Peritoneum (tissue), 1 donor: Measurements from ENCODE around the gene EXOC1L.

DNA sequence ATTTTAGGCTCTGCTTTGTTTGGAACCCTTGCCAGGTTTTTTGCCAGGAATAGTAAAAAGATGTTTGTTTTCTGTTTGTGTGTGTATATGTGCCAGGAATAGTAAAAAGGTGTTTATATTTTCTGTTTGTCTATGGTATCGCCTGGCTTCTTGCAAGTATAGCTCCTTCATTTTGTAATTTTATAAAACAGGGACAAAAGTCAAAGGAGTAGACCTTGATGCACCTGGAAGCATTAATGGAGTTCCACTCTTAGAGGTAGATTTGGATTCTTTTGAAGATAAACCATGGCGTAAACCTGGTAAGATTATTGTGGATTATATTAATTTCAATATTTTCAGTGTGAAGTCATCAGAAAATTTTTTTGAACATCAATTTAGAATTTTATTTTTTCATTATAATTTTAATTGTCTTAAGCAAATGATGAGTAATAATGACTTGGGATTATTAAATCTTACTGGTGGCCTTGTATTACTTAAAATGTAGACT, 12.9 kb downstream of the FIP1L1 start:
- PRO-cap: no peak

DNA sequence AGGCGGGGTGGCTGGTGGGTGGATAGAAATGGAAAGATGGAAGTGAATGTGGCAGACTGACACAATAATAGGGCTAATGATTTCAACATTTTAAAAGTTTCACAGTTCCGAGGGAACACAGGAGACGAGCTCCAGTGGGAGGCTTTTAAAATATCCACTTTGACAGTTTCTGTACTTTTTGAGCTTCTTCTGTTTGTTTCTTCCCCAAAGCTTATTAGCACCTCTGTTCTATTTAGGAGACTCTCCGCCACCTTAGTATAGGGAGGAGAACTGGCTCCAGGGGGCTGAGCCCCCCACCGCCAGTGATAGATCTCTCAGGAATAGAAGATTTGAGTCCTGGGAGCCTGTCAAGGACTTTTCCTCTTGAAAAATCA, 144.6 kb downstream of the CHIC2 start:
- PRO-cap: no peak

DNA sequence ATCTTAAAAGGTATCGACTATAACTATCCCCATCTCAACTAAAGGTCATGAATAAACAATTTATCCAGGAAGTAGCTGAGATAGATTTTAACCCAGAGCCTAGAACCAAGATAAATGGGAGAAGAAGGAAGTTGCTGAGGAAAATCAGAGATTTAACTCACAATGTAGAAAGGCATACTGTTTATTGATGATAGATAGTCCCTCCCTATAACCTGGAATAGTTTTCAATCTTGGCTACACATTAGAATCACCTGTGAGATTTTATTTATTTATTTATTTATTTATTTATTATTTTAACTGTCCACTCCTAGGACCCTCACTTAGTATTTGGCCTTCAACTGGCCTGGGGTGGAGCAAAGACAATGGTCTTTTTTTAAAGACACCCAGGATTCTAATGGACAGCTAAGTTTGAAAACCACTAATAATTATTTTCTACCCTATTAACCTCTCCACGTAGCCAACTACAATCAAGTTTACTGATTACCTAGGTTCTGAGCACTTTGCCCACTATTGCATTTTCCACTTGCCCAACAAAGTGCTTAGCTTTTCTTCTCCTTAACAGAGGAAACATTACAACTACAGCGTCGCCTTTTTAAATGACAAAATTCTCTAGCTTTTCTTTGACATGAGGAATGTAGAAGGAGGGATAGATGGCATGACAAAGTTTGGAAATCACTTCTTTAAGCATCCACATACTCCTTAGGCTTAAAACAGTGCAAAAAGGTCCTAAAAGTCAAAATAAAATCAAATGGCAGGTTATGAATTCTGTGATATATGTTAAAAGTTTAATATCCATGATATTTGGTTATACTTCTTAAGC, 2.1 kb downstream of the CHIC2 start:
- PRO-cap: no peak

DNA sequence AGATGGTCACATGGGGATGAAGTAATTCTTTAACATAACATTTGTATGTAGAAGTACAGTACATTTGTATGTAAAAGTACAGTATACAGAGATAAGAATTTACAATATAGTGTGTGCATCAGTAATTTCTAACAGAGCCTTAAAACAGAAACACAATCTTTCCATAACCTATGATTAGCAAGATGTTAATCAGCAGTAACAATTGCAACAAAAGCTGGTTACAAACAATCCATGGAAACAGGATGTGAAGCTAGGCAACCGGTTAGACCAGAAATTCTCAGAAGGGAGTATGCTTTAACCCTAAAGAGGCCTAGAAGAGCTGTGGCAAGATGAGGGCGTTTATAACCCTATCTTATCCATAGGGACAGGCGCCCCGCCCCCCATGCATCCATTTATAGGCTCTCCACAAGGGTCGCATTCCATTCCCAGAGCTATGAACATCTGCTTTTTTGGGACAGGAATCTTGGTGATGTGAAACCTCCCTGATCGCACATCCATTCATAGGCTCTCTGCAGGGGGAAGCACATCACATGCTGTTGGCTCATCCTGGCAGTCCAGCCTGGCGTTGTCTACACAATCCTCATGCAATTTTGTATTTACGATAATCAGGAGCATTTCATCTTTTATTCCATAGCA, 180.3 kb downstream of the PDGFRA start:
- PRO-cap: no peak

GRCh38 chr4:54658236-54659285, 804 bp downstream of the KIT start:
- PRO-cap: no peak

GRCh38 chr4:55086894-55087408, 38.4 kb downstream of the KDR start:
- PRO-cap: no peak

DNA sequence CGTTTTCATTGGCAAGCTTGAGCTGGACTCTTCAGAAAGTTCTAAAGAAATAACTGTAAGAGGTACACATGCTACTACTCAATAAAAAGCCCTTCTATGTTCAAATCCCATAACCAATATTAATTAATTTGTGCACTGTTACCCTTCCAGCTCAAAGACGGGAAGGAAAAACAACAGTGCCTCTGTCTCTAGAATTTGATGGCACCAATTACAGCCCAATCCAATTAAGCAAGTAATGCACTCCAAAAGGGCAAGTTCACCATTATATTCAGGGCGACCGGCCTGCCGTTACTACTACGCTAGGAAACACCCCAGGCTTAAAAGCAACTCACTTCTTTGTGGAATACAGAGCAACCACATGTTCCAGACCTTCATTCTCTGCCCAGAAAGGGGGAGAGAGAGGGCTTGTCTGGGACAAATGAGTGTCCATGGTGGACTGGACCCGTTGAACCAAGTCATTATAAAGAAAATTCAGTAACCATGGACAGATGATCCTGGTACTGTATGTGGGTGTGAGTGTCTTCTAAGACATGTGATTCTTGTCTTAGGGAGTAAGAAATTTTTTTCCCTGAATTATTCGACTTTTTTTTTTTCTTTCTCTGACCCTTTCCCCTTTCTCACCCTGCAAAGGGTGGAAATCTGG, 1.6 kb downstream of the KDR start:
- PRO-cap: no peak

GRCh38 chr4:55125914-55126200, 462 bp upstream of the KDR start:
- PRO-cap: no peak

DNA sequence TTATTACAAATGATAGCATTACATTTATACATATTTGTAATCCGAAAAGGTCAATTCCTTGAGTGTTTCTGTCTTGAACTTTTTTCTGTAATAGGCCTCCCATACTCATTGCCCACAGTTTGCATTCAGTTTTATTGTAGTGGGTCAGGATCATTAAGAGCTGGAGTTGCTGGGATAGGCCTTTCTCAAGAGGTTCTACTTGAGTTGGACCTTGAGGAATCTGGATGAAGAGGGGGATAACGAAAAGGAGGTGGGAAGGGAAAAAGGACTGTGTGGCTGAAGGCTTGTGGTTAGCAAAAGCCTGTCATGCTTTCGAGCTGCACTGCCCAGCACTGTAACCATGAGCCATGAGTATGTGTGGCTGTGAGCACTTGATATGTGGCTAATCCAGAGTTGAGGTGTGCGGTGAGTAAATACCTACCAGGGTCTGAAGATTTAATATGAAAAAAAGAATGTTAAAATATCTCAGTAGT, 11.3 kb downstream of the TMEM165 start:
- PRO-cap: no peak

- PRO-cap: no peak
Measured at GRCh38 chr4:55417691-55418101, 21.9 kb downstream of the TMEM165 start.

DNA sequence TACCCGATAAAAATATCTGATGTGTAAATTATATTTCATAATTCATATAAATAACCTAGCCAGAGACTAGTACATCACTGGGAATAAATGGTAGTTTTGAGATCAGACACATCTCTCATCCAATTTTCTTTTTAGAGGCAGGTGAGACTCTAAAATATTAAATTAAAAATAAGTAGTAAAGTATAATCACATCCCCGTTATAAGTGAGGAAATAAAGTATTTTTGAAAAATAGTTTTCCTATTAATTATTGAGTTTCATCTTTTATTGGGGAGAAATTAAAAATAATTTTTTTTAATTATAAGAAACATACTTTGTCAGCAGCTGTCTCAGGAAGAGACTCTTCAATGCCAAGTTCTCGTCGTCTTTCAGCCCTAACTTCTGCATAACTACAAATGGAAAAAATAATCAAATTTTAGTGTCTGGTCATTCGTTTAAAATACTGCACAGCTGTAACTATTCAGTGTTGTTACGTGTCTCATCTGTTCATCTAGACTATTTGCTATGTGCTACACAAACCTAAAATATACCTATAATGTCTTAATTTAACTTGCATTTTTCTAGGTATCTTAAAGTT, 57.1 kb downstream of the TMEM165 start:
- PRO-cap: no peak

DNA sequence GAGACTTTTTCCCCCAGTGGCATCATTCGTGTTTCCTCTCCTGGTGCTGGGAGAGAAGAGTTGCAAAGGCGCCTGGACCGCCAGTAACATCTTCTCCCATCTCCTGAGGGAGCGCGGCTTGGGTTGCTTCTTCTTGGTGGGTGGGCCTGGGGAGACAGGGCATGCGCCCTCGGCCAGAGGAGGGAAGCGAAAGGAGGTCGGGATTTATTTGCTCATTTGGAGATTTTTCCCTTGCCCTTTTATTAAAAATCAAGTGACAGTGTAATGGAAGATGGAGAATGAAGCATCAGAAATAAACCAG, 603 bp upstream of the CLOCK start:
- PRO-cap: no peak

GRCh38 chr4:55593582-55594193, 1.6 kb upstream of the PDCL2 start:
- PRO-cap: no peak

GRCh38 chr4:55819497-55820288, at the start of gene EXOC1L:
Gene EXOC1L, plus strand, starts transcription at chr4:55819790.
- PRO-cap: no peak

- PRO-cap: no peak
Measured at GRCh38 chr4:56048763-56048857, 288 bp upstream of the CRACD start.

DNA sequence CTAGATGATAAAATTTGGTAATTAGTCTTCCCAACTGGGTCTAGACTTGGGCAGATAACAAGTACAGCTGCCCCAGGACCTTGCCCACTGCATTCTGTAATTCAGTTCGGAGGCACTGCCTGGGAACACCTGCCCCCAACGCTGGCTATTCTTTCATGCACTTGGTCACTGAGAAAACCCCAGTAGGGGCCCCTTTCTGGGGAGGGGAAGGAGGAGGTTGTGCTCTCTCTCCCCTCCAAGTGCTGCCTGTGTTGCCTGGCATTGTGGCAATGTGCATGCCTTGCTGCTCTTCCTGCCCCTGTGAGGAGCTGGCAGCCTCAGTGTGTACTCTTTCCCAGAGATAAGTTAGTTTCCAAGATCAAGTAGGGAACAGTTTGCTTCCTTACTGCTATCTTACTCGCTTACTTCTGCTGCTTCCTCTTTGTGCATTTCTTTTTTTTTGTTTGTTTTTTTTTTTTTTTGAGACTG, 90.8 kb downstream of the AASDH start:
- PRO-cap: no peak

- PRO-cap: no peak
Measured at GRCh38 chr4:56910530-56911395, 3.1 kb downstream of the REST start.

GRCh38 chr4:56932139-56932588, 24.5 kb downstream of the REST start:
- PRO-cap: no peak

DNA sequence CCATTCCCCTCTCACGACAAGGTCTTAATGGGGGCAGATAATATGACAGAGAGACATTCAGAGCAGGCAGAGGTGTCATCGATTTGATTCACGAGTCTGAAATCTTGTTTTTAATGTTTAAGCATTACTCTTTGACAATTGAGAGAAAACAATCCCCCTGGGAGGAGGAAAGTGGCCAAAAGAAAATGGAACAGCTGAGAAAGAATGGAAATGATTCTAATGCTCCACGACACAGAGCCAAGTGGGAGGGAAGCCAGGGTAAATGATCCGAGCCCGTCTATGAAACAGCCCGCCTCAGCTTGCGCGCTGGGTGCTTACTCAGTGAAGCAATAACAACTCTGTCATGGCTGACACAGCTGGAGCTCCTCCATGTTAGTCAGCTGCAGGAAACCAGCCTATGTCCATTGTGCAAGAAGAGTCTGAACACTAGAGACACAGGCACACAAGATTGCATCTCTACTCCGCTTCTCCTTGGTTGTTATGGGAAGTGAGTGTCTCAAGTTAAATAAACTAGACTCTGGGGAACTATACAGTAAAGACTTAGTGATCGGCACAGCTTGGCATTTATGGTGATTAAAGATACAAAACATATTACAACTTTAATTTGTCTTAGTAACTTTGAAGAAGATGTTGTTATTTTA, 19.3 kb downstream of the NOA1 start:
- PRO-cap: no peak

- PRO-cap: no peak
Measured at GRCh38 chr4:57043584-57044197, 65.0 kb downstream of the POLR2B start.